PFSK-1 (cell line): Measurements from ENCODE around the gene GPR152.

GRCh38 chr11:67345069-67345647, 8.2 kb downstream of the POLD4 start:
- RRBS = no CpG with 5 or more reads among the region's 7 CpGs

GRCh38 chr11:67416310-67417482, 1.2 kb downstream of the CARNS1 start:
- RRBS = no CpG with 5 or more reads among the region's 25 CpGs

DNA sequence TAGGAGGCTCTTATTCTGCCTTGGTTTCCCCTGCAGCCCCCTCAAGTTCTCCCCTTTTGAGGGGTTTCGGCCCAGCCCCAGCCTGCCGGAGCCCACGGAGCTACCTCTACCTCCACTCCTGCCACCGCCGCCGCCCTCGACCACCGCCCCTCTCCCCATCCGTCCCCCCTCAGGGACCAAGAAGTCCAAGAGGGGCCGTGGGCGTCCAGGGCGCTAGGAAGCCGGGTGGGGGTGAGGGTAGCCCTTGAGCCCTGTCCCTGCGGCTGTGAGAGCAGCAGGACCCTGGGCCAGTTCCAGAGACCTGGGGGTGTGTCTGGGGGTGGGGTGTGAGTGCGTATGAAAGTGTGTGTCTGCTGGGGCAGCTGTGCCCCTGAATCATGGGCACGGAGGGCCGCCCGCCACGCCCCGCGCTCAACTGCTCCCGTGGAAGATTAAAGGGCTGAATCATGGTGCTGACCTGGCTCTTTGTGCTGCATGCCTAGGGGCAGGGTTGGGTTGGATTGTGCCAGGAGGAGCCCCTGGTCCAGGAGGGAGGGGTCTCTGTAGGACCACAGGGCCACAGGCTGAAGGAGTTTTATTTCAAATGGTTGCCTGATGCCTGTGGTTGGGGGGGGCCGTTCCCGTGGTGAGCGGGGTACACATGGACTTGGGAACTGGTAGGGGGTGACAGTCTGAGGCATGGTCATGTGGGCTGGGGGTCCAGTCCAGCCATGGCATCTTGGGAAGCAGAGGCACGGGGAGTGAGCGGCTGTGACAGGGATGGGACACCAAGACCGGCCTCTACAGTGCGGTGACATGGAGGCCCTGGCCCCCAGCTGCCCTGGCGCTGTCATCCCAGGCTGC, 2.3 kb downstream of the PTPRCAP start:
- RRBS = no CpG with 5 or more reads among the region's 30 CpGs

GRCh38 chr11:67451923-67452758, at the start of gene GPR152:
GPR152 (minus strand) TSS chr11:67452729.
- RRBS = 60% methylated on average over 16 of the region's 38 CpGs

- RRBS = 1% methylated on average over 35 of the region's 68 CpGs
Observed at GRCh38 chr11:67508307-67508912, 448 bp upstream of the CDK2AP2 start.

DNA sequence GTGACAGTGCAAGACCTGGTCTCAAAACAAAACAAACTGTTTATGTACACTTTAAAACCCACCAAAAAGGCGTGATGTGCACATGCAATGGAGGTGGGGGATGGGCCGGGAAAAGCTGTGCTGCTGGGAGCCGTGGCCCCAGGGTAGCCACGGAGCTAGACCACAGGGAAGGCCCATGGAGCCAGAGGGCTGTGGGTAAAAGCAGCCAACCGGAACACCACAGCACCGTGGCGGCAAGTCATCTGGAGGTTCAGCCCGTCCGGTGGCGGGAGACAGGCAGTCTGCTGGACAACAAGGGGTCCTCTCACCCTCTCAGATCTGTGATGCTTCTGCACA, 6.7 kb upstream of the CABP2 start:
- RRBS = 64% methylated on average over 7 of the region's 10 CpGs

GRCh38 chr11:67558382-67559026, 25.1 kb upstream of the GSTP1 start:
- RRBS = no CpG with 5 or more reads among the region's 20 CpGs

- RRBS = 12% methylated on average over 18 of the region's 44 CpGs
Observed at GRCh38 chr11:67583947-67584598, 461 bp downstream of the GSTP1 start.

GRCh38 chr11:67630612-67631277, 1.0 kb upstream of the NUDT8 start:
- RRBS = 1% methylated on average over 14 of the region's 40 CpGs

- RRBS = no CpG with 5 or more reads among the region's 8 CpGs
Observed at GRCh38 chr11:67728080-67728756, 53.8 kb upstream of the ALDH3B2 start.

DNA sequence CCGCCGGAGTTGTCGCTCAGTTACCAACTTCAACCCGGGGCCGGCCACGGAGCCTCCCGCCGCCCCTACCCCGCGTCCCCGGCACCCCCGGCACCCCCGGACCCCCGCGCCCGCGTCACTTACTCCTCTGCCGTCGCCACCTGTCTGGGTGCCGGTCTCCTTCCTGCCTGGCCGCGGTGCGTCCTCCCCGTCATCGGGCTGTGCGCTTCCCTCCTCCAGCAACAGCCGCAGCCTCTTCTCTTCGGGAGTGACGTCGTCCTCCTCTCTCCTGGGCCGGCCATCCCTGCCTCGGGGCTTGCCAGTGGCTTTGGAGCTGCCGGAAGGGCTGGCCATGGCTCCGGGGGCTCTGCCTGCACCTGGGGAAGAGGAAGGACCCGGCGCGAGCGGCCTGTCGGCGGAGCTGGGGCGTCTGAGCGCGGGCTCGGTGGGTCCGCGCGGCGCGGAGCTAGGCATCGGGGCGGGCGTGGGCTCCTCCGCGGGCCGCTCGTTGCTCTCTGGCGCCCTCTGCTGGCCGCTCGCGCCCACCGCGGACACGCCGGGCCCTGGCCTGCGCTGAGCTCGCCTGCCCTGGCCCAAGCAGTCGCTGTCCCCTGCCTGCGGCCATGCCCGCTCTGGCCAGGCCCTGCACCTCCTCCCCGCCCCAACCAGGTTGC, 48.4 kb downstream of the UNC93B1 start:
- RRBS = no CpG with 5 or more reads among the region's 70 CpGs

- RRBS = no CpG with 5 or more reads among the region's 39 CpGs
Observed at GRCh38 chr11:67991683-67992080, 12.2 kb downstream of the UNC93B1 start.

DNA sequence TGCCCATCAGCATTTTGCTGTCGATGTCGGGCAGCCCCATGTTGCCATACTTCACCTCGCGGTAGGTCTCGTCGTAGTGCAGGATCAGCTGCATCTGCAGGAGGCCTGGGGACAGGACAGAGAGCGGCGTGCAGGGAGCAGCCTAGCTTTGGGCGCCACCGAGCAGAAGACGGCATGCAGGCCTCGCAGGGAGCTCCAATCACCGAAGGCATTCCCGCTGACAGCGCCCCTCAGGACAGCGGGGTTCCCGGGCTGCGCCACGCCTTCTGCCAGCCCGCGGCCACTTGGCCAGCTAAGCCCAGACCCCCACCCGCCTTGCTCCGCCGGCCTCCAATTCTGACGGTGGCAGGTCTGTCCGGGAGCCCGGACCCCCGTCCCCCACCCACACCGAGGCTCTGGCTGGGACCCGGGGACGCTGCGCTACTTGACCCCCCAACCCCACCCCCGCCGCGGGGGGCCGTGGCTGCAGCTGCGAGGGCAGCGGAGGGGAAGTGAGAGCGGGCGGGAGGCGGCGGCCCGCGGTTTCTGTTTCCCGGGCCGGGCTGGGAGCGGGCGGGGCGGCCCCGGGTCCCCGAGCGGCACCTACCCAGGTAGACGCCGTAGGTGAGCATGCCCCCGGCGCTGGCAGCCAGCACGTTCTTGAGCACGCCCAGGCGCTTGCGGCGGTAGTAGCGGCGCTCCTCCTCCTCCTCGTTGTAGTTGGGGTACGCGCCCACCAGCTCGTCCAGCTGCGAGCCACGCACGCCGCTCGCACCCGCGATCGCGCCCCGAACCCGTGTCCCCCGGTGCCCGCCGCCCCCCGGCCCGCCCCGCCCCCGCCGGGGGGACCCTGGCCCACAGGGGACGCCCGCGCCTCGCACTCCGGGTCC, 592 bp downstream of the UNC93B1 start:
- RRBS = 58% methylated on average over 24 of the region's 91 CpGs

DNA sequence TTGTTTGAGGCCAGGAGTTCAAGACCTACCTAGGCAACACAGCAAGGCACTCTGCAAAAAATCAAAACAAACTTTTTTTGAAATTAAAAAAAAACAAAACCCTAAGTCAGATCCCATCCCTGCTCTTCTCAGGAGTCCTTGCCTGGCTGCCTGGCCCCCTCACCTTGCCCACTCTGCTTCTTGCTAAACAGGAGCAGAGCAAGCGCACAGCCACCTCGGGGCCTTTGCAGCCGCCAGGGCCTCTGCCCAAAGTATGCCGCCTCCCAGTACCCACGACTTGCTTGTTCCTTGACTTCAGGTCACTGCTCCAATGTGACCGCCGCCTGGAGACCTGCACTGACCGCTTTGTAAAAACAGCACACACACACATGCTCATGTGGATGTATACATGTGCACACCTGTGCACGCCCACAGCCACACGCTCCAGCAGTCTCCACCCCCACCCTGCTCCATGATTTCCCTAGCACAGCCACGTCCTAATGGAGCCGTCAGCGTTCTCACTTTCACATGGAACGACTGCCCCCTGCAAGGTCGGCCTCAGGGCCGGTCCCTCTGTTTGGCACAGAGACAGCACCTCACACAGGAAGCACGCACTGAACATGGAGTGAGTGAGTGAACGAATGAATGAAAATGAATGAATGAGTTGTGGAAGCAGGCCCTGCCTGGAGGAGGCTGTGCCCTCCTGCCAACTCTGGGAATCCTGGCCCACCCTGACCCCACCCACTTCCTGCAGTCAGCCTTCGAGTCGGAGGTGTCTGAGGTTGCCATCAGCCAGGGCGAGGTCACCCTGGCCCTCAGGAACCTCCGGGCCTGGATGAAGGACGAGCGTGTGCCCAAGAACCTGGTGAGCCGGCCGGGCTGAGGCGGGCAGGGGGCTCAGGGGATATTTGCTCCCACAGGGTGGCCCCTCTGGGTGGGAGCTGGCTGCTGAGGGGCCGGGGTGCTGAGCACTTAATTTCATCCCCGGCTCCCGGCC, 8.0 kb downstream of the ALDH3B1 start:
- RRBS = 80% methylated on average over 6 of the region's 30 CpGs

GRCh38 chr11:68031115-68031434, 594 bp downstream of the NDUFS8 start:
- RRBS = no CpG with 5 or more reads among the region's 10 CpGs

DNA sequence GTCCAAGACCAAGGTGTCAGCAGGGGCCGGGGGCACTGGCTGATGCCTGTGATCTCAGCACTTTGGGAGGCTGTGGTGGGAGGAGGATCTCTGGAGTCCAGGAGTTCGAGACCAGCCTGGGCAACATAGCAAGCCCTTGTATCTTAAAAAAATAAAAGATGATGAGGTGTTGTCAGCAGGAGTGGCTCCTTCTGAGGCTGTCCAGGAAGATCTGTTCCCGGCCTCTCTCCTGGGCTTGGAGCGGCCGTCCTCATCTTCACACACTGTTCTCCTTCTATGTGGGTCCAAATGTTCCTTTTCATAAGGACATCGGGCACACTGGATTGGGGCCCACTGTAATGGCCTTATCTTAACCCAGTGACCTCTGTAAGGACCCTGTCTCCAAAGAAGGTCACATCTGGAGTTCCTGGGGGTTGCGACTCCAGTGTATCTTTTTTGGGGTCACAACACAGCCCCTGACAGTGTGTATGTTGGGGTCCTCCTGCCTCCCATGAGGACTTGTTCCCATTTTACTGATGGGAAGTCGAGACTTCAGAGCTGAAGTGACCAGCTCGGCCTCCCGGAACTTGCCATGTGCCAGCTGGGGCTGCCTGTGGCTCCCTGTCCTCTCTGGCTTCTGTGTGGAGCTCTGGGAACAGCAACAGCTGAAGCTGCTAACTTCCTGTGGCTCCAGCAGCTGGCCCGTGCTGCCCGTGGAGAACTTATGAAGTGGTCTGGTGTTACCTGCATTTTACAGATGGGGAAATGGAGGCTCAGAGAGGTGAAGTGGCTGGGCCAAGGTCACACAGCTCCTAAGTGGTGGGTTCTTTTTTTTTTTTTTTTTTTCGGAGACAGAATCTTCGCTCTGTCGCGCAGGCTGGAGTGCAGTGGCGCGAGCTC, 7.6 kb downstream of the TCIRG1 start:
- RRBS = 96% methylated on average over 1 of the region's 18 CpGs

GRCh38 chr11:68049678-68050437, 11.0 kb downstream of the TCIRG1 start:
- RRBS = 93% methylated on average over 3 of the region's 36 CpGs

- RRBS = no CpG with 5 or more reads among the region's 6 CpGs
Observed at GRCh38 chr11:68065610-68066098, 26.8 kb downstream of the TCIRG1 start.

GRCh38 chr11:68075544-68075926, 36.7 kb downstream of the TCIRG1 start:
- RRBS = no CpG with 5 or more reads among the region's 3 CpGs

DNA sequence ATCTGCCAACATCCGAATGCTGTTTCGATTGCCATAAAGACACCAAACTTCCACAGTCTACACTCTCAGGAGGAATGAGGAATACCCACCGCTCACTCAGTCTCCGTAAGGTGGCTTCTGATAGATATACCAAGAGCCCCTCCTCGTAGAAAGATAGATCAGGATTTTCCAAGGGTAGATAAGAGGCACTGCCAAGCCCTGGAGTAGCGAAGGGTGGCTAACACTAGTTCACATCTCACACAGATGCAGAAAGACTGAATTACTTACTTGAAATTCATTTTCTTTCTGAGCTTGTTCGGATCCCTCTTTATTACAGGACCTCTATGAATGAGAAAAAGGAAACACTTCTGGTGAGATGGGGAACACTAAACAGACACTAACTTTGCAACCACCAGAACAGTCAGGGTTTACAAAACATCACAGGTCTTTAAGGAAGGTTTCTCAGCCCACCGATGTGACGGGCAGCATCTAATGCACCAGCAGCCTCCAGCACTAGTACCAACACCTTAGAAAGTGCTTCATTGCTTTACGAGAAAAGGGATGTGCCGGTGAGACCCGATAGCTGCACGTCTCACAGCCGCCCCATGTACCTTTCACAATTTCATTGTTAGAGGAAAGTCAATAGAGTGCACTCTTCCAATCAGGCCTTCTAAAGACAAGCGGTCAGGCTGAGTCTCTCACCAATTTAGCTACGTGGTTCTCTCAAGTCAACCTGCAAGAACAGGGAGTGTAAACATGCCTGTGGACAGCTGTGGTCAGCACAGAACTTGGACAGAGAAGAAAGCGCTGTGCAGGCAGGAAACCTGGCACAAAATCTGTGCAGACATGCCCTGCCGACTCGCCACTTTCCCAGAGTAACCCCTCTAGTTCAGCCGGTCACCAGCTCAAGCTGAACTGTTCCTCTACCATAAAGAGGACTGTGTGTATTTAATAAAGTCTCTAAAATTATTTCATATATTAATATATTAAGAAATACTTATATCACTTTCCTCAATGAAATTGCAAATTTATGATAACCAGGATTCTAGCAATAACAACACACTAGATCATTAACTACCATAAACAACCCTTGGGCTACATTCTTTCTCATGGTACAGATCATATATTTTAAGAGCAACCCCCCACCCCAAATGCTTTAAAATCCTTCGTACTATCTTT, 39.7 kb downstream of the CHKA start:
- RRBS = no CpG with 5 or more reads among the region's 21 CpGs